Non-pigmented ciliary epithelial cell (primary cell): ENCODE data around the genes RTL1 and HSP90AA1.

DNA sequence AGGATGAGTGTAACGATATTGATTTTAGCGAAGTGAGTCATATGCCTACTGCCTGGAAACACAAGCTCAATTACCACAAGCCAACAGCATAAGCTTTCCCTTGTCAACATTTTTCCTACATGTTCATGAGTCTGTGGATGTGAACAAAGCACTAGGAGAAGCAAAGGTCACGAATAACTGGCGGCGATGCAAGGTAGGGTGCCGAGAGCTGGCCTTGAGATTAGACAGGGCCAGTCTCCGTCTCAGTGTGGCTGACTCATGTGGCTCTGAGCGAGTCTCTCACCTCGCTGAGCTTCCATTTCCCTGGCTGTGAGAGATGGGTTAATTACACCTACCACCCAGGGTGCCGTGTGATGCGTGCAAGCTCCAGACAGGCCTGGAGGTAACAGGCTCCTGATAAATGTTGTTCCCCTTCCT is 100.1 kb downstream of the WDR25 start:
- RRBS = no CpG with 5 or more reads among the region's 11 CpGs

DNA sequence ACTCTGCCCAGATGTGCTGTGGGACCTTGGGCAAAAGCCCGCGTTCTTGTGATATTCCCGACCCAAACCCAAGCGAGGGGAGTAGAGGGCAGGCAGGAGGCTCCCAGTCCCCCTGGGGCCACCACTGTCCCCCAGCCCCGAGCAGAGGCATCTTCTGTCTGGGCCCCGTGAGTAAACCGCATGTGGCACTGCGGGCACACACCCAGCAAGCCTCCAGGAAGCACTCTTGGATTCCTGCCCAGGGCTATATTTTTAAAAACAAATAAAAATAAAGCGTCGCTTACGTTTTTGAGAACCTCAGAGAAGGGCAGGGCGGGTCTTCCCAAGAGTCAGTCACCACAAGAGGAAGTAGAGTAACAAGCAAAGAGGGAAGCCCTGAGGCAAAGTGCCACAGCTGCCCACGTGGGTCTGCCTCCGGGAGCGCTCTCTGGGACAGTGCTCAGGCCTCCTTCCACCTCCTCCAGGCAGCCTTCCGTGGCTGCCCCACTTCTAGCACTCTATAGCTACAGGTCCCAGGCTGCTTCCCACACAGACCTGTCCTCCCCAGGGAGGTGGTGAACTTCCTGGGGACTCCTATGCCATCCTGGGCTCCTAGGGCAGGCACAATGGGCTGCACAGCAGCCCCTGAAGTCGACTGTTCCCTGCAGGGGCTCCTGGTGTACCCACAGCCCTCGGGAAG is 39.3 kb downstream of the BEGAIN start:
- RRBS = no CpG with 5 or more reads among the region's 18 CpGs

DNA sequence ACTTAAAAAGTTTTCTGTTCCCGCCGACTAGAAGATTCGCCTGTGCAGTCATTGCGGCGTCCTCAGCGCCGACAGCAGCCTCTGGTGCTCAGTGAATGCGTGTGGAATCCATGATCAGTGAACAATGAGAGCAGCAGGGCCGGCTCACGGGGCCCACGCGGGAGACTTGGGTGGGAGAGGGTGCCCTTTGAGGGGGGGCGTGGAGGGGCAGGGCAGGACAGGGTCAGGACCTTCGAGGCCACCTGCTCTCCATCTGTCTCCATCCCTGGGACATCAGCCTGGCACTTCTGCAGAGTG is 24.4 kb downstream of the BEGAIN start:
- RRBS = no CpG with 5 or more reads among the region's 14 CpGs

- RRBS = no CpG with 5 or more reads among the region's 8 CpGs
Observed at GRCh38 chr14:100645728-100646097, 58.5 kb upstream of the BEGAIN start.

DNA sequence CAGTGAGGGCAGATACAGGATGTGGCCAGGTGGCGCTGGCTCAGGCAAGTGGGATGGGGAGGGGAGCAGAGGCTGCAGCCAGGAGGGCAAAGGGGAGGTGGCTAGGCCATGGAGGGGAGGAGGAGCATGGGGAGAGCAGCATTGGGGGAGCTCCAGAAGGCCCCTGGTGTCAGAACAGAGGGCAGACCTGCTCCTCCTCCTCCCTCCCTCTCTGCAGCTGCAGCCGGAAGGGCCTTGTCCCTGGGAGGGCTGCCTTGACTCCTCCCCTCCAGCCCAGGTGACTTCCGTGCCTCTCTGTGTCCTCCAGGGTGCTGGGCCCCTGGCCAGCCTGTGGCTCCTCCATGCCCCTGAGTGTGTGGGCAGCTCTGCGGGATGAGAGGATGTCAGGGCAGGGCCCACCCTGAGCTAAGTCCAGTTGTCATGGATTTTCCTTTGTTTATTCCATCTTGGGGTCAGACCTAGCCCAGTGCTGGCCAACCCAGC is 68.2 kb upstream of the DLK1 start:
- RRBS = no CpG with 5 or more reads among the region's 4 CpGs

- RRBS = 44% methylated on average over 1 of the region's 17 CpGs
Observed at GRCh38 chr14:100728773-100729582, 2.3 kb downstream of the DLK1 start.

GRCh38 chr14:100903577-100903838 is at the start of gene RTL1:
Gene RTL1, minus strand, starts transcription at chr14:100903722.
- RRBS = no CpG with 5 or more reads among the region's 7 CpGs

- RRBS = no CpG with 5 or more reads among the region's 13 CpGs
Observed at GRCh38 chr14:101109750-101110443, 206.4 kb upstream of the RTL1 start.

DNA sequence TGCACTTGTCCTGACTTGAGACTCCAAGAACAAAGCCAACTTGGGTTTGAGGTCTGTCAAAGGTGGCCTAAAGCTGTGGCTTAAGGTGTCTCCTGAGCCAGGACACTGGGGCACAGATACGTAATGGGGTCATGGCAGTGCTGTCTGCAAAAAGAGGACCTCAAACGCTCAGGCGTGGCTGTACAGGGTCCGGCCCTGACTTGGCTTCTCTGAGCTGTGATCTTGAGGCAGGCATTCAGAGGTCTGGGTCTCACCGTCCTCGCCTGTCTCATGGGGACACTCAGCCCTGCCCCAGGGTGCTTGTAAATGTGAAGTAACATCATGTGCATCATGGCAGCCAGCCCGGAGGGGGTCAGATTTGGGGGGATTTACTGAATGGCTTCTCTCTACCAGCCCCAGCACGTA is 171.5 kb upstream of the PPP2R5C start:
- RRBS = no CpG with 5 or more reads among the region's 8 CpGs

DNA sequence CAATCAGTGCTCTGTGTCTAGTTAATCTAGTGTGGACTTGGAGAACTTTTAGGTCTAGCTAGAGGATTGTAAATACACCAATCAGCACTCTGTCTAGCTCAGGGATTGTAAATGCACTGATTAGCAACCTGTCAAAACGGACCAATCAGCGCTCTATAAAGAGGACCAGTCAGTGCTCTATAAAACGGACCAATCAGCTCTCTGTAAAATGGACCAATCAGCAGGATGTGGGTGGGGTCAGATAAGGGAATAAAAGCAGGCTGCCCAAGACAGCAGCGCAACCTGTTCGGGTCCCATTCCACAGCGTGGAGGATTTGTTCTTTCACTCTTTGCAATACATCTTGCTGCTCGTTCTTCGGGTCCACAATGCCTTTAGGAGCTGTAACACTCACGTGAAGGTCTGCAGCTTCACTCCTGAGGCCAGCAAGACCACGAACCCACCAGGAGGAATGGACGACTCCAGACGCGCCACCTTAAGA is 71.7 kb upstream of the PPP2R5C start:
- RRBS = no CpG with 5 or more reads among the region's 13 CpGs

DNA sequence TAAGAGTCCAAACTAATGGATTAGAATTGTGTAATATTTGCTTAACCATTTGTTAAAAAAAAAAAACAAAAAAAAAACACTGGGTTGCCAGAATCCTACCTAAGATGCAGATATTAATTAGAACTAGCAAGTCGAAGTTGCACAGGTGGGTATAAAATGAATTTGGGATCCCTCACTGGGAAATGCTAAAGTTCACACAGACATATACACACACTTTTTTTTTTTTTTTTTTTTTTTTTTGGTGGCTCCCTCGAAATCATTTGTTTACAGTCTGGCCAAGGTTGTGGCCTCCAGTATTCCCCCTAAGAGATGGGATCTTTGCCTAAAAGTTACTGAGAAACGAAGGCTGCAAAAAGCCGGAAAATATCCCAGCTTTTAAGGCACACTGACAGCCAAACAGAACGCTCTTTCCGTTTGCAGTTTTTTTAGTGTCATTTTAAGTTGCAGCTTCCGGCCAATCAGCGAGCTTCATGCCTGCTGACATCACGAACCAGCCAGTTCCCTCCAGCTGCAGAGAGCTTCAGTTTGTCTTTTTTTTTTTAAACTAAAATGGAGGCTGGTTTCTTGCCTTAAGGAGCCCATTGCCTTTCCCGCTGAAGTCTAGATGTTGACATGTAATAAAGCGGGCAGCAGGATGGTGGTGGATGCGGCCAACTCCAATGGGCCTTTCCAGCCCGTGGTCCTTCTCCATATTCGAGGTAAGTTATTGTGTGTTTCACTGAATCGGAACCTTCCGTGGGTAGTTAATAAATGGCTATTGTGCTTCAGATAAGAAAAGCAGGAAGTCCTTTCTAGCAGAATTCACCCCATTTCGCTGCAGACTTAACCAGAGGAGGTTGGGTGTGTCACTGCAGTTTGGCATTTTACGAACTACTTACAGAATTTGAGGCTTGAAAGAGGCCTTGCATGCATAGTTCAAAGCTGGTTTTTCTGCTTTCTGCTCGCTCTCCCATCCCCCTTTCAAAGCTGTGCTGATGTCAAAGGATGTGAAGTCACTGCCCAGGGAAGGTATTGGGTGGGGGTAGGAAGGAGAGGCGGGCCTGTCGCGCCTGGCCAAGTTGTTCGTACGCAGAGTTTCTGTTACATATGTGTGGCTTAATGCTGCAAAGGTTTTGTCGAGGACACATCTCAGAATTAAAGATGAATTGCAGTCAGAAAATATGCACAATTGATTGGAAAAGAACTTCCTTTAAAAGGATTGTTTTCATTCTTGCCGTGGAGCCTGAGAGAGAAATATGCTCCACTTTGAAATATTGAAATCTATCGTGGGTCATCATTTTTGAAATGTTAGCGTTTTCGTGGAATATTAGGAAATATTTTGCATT is 48.3 kb downstream of the PPP2R5C start:
- RRBS = 3% methylated on average over 2 of the region's 29 CpGs

- RRBS = no CpG with 5 or more reads among the region's 12 CpGs
Observed at GRCh38 chr14:101816004-101816631, 54.6 kb downstream of the PPP2R5C start.

GRCh38 chr14:101845329-101846160 is 84.0 kb downstream of the PPP2R5C start:
- RRBS = 88% methylated on average over 4 of the region's 13 CpGs

DNA sequence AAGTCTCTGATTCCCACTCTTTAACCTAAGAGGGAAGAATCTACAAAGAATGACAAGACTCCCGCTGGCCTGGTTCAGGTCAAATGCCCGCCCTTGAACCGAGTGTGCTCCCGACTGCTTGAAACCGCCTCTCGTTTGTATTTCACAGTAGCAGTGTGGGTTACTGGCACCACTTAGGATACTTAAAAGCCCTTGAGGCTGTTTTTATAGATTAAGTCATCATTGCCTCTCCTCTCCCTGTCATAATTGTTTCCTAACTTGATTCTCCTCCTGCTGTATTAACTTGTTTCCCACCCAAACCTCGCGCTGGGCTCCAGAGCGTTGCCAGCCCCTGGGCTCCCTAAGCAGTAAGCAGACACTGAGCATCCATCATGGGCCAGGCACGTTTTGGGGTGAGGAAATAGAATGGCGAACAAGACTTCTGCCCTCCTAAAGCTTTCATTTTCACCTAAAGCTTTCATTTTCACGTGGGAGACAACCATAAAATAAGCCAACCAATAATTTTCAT is 97.3 kb downstream of the PPP2R5C start:
- RRBS = no CpG with 5 or more reads among the region's 12 CpGs

GRCh38 chr14:101887913-101888687 is 76.3 kb upstream of the DYNC1H1 start:
- RRBS = no CpG with 5 or more reads among the region's 13 CpGs

DNA sequence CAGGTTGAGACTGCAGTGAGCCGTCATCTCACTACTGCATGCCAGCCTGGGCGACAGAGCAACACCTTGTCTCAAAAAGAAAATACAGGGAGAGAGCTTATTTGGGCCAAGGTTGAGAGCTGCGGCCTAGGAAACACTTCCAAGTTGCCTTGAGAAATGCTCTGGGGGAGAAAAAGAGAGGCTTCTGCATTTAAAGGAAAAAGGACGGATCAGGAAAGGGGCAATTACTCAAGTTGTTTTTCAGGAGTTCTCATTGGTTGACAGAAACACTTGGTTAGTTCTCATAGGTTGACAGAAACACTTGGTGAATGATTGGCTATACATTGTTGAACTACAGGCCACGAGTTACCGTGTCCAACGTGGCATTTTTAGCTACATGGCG is 34.9 kb upstream of the DYNC1H1 start:
- RRBS = no CpG with 5 or more reads among the region's 8 CpGs

- RRBS = no CpG with 5 or more reads among the region's 10 CpGs
Observed at GRCh38 chr14:102077326-102077800, 9.5 kb downstream of the HSP90AA1 start.

DNA sequence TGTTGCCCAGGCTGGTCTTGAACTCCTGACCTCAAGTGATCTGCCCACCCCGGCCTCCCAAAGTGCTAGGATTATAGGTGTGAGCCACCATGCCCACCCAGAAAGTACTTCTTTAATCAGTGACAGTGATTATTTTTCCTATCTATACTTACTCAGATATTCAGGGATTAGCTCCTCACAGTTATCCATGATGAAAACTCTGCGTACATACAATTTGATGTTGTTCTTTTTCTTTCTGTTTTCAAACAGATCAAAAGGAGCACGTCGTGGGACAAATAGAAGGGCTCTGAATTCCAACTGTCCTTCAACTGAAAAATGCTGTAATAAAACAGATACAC is 2.6 kb downstream of the HSP90AA1 start:
- RRBS = no CpG with 5 or more reads among the region's 4 CpGs

DNA sequence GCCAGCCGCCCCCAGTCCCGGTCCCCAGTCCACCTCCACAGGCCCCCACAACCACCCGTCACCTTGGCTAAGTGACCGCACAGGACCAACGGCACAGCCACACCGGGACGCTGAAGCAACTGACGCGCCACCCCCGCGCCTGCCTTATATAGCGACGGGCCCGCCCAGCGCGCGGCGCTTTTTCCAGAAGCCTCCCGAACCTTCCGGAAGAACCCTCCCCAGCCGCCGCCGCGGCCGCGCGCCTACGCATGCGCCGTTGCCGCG is at the start of gene HSP90AA1:
Gene HSP90AA1 (minus strand): TSS at position 121 of the 264 bp plus-strand sequence.
- RRBS = 1% methylated on average over 15 of the region's 32 CpGs

GRCh38 chr14:102234422-102235112 is 70.4 kb downstream of the MOK start:
- RRBS = no CpG with 5 or more reads among the region's 25 CpGs